Transverse colon (tissue), 4 donors: ENCODE measurements around the gene SMCO4.

GRCh38 chr11:85983728-85984102 lies 85.2 kb downstream of the PICALM start:
- PRO-cap: no peak
- RAMPAGE, long total RNA, 4 experiments: start-site peak on the minus strand in 1 of 4 experiments, at chr11:85983876-85983936 at its widest, 10 reads per replicate

GRCh38 chr11:86026630-86027257 lies 42.1 kb downstream of the PICALM start:
- PRO-cap: no peak
- RAMPAGE, long total RNA, 4 experiments: no peak in any of the 4 experiments

- PRO-cap: no peak
- RAMPAGE, long total RNA, 4 experiments: no peak in any of the 4 experiments
These were observed 8.6 kb downstream of the PICALM start for GRCh38 chr11:86060196-86060699.

GRCh38 chr11:86244065-86244648 lies 396 bp upstream of the EED start:
- PRO-cap: bidirectional peak, plus-strand start at chr11:86244789, minus-strand start at chr11:86244455
- RAMPAGE, long total RNA, 4 experiments: no peak in any of the 4 experiments

GRCh38 chr11:86440692-86441460 lies 66.2 kb downstream of the CCDC81 start:
- PRO-cap: no peak
- RAMPAGE, long total RNA, 4 experiments: no peak in any of the 4 experiments

DNA sequence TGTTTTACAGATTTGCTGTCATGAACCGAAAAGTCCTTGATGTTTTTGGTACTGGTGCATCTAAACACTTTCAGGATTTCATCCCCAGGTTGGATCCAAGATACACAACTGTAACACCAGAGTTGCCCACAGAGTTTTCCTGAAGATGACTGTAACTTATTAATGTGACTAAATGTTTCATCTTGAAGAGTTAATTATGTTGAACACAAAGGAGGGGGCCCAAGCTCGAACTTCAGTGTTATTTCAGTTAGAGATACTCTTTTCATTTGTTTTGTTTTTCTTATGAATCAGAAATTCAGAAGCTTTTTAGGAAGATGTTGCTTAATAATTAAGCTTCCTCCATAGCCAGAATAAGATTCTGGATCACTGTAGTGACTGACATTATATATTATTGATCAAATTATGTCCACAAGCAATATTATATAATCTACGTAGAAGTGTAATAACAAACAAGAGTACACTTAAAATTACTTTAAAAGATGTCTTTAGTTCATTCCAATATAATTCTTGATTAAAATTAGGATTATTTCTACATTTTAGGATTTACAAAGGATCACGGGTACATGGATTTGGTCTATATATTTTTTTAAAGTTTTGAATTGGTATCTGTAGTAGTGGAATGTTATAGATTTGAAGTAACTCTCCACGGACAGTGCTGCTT lies 283.6 kb downstream of the TMEM135 start:
- PRO-cap: no peak
- RAMPAGE, long total RNA, 4 experiments: no peak in any of the 4 experiments

- PRO-cap: no peak
- RAMPAGE, long total RNA, 4 experiments: no peak in any of the 4 experiments
These were observed 26.3 kb downstream of the CHORDC1 start for GRCh38 chr11:90196192-90197311.

DNA sequence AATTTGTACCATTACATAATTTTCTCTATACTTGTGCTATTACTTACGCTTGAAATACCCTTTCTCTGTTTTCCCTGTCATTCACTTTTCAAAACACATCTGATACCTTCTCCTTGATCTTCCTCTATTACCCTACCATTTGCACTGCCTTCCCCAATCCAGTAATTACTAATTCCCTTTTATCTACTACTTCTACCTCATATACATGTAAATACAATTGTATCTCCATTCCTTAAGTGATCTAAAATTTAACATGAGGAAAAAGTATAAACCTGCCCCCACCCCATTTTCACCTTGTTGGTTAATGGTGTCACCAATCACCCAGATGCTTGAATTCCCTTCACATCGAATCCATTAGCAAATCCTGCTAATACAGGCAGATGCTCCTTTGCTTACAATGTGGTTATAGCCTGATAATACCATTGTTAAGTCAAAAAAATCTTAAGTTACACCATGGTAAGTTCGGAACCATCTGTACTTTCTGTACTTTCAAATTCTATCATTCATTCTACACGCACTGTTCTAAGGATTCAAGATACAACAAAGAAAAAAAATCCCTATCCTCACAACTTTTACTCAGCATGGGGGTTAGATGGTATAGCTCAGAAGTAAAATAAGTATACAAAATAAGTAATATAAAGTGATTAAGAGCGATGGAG lies 13.8 kb downstream of the CHORDC1 start:
- PRO-cap: no peak
- RAMPAGE, long total RNA, 4 experiments: start-site peak on the minus strand in 2 of 4 experiments, centred at positions 148 to 219 of the sequence, 6 to 13 reads per replicate

DNA sequence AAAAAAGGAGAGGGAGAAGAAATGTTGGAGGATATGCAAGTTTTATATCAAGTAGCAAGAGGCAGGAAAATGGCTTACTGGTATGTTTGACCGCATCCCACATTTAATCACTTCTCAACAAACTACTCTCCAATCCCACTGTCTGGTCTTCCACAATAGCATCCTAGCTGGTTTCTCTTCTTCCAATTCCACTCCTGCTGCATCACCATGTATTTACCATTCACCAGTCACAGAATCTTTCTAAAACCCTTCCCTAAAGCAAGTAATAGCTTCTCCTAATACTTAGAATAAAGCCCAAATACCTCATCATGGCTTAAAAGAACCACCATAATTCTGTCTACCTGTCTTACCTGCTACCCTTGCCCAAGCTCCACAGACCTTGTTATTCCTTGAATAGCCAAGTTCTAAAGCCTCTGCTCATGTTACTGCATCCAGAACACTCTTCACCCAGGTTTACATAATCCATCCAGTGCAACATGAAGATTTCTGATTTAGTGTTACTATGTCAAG lies 13.2 kb downstream of the CHORDC1 start:
- PRO-cap: no peak
- RAMPAGE, long total RNA, 4 experiments: start-site peak on the minus strand in 1 of 4 experiments, centred at position 147 of the sequence, 6 reads per replicate

DNA sequence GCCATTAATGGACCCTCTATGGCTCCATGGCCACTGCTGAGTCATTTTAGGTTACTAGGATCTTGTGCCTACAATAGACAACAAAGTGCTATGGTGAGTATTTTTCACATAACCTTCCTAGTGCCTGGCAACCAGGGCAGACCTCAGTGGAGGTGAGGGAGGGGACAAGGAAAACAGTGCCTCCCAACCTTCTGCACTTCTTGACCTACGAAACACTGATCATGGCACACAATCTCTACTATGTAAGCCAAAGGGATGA lies 242.5 kb upstream of the FAT3 start:
- PRO-cap: no peak
- RAMPAGE, long total RNA, 4 experiments: no peak in any of the 4 experiments

- PRO-cap: no peak
- RAMPAGE, long total RNA, 4 experiments: no peak in any of the 4 experiments
These were observed 55.2 kb upstream of the FAT3 start for GRCh38 chr11:92169490-92169838.

DNA sequence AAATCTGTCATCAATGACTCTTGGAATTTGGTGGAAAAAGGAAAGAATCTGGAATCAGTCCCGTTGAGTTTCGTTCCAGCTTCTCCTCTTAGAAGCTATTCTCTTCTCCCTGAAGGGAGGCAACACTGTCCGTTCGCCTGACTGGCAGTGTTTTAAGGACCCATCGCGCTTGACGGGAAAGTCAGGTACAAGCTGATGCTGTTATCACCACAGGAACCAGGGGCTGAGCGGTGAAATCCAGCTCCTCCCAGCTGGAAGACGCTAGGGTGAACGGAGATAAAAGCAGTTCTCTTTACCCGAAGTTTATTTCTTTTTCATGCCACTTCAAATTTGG lies 667 bp upstream of the DEUP1 start:
- PRO-cap: no peak
- RAMPAGE, long total RNA, 4 experiments: no peak in any of the 4 experiments

- PRO-cap: unidirectional peak, plus-strand start at chr11:93542202; bidirectional peak, plus-strand start at chr11:93542644, minus-strand start at chr11:93542504
- RAMPAGE, long total RNA, 4 experiments: no peak in any of the 4 experiments
These were observed 1.1 kb downstream of the SMCO4 start for GRCh38 chr11:93541953-93542724.

DNA sequence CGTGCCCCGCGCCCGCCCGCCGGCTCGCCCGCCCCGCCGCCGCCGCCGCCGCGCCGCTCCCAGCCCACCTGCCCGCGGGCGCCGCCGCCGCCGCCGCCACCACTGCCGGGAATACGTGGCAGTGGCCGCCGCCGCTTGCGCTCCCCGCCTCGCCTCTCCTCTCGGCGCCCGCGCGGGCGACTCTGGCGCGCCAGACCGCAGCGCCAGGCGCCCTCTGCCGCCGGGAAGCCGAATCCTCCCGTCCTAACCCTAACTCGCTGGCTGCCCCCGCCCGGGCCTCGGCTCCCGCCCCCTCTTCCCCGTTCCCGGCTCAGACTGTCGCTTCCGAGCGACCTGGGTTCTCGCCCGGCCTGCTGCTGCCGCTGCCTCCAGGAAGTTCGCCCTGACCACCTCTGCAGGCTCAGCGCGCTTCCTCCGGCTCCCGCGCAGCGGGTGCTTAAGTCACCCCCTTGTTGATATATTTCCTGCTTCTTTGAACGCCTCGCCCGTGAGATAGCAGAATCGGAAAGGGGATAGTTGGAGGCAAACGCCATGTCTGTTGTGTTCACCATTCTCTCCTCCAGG lies at the start of gene SMCO4:
Gene SMCO4, minus strand, starts transcription at position 184 of the 564 bp plus-strand sequence.
- PRO-cap: bidirectional peak, plus-strand start at position 313 of the sequence, minus-strand start at position 184 of the sequence
- RAMPAGE, long total RNA, 4 experiments: start-site peak on the minus strand in 1 of 4 experiments, centred at position 159 of the sequence, 45 reads per replicate

- PRO-cap: unidirectional peak, minus-strand start at chr11:93655107
- RAMPAGE, long total RNA, 4 experiments: no peak in any of the 4 experiments
These were observed 6.5 kb upstream of the CEP295 start for GRCh38 chr11:93654983-93655380.

- PRO-cap: no peak
- RAMPAGE, long total RNA, 4 experiments: start-site peak on the plus strand in 1 of 4 experiments, at chr11:93667638-93667744 at its widest, 14 reads per replicate
These were observed 6.0 kb downstream of the CEP295 start for GRCh38 chr11:93667482-93667934.

DNA sequence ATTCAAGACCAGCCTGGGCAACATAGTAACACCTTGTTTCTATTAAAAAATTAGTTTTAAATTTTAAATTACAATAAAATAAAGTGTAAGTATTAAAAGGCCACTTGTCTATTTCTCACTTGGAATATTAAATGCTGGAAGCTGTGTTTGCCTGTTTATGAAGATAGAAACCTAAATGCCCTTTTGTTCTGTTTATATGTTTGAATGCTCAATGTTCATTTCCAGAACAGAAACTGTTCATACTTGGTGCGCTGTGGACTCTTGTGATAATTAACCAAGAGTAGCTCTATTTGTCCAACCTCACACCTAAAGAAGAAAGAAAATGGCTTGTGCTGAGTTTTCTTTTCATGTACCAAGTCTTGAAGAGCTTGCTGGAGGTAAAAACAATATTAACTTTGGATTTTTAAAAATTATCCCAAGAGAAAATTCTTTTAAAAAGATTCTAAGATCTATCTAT lies 5.6 kb downstream of the C11orf54 start:
- PRO-cap: no peak
- RAMPAGE, long total RNA, 4 experiments: no peak in any of the 4 experiments

DNA sequence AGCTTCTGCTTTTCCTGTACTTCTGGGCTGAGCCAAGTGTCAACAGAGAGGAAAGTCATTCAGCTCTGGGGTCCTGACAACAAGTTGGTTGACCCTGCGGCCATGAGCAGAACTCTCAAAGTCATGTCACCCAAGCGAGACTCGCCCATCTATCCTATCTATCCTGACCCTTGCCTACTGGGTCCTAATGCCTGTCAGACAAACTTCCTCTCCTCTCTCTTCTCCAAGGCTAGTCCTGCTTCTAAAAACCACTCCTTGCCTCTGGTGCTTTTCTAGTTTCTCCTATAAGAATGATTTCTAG lies 9.7 kb upstream of the PANX1 start:
- PRO-cap: no peak
- RAMPAGE, long total RNA, 4 experiments: no peak in any of the 4 experiments

GRCh38 chr11:94132829-94133295 lies 4.2 kb downstream of the PANX1 start:
- PRO-cap: no peak
- RAMPAGE, long total RNA, 4 experiments: no peak in any of the 4 experiments

DNA sequence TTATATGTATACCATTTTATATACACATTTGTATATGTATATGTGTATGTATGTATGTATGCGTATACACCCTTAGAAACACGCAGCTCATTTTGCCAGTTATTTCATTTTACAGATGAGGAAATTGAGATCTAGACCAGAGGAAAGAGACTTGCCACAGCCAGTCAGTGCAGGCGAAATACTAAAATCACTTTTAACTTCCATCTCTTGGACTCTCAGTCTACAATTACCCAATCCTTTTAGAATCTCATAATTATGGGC lies 638 bp downstream of the C11orf97 start:
- PRO-cap: no peak
- RAMPAGE, long total RNA, 4 experiments: no peak in any of the 4 experiments